Peyer's patch (tissue), 4 donors: ENCODE results near the genes SHISA4, RNPEP and ARL8A.

DNA sequence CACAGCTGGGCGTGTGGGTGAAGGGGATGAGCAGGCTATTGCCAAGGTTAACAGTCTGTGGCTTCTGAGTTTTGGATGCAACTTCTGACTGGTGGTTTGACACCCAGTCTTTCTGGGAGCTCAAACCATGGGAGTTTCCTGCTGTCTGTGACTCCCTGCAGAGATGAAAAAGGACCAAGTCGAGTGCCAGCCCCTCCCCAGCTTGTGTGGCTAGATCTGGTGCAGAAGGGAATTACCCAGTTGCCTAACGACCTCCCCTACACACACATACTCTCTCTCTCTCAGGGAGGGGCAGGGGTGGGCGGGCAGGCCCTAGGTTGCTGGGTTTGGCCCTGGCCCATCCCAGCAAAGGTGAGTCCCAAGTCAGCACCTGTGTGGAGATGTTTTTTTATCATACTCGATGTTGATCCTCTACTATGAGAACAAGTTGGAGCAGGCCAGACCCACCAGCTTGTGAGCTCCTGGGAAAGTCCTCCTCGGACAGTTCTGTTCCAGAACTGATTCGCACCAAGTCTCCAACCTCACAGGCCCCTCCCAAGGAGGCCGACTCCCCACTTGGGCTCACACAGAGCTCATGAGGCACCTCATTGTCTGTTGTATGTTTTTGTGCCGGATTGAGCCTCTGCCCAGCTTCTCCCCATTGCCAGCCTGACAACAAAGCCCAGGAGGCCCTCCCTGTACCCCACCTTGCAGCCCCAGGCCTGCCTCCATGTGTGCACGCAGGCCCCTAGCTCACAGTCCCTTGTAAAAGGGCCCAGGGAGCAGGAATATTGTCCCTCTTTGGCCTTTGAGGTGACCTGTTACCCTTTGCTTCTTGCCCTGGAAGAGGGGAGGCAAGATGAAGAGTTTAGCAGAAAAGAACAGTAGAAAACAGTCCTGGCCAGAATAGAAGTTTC lies 28.4 kb downstream of the PKP1 start:
- PRO-cap: no peak
- RAMPAGE, long total RNA, 4 experiments: no peak in any of the 4 experiments

GRCh38 chr1:201325966-201326370 lies 42.7 kb downstream of the PKP1 start:
- PRO-cap: no peak
- RAMPAGE, long total RNA, 4 experiments: no peak in any of the 4 experiments

DNA sequence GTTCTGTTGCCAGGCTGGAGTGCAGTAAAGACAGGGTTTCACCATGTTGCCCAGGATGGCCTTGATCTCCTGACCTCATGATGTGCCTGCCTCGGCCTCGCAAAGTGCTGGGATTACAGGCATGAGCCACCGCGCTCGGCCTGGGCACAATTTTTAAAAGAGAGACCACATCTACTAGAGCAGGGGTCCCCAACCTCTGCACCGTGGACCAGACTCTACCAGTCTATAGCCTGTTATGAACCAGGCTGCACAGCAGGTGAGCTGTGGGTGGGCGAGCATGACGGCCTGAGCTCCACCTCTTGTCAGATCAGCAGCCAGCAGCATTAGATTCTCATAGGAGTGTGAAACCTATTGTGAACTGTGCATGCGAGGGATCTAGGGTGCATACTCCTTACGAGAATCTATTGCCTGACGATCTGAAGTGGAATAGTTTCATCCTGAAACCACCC lies 20.8 kb downstream of the TNNT2 start:
- PRO-cap: no peak
- RAMPAGE, long total RNA, 4 experiments: no peak in any of the 4 experiments

DNA sequence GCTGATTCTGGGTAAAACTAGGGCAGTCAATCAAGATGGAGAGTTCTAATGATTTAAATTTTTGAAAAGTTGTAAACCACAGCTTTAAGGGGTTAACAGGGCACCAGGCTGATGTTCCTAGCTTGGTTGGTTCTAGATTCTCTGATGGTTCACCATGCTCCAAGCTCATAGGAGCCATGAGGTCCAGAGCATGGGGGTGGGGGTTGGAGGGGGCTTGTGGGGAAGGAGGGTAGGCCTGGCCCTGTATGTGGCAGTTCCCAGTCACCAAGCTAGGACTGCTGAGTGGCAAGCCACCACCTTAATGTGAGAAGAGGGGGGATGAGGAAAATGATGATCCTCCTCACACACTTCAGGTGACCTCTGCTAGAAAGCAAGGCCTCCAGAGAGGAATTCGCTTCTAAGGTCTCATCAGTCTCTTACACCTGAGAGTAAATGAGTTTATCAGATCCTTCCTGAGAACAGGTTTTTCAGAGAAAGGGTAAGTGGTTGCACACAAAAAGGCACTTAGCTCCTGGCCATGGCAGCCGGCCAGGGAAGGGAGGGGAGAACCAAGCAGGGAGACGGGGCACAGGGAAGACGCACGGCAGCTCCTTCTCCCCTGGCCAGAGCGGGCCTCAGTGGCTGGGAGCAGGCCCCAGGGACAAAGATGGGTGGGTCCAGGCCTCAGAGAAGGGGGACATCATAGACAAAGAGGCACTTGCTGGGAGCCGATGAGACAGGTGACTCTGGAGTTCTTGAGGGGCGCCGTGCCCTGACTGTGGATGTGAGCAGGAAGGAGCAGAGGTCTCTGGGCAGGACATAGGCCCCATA lies 3.5 kb upstream of the TNNT2 start:
- PRO-cap: no peak
- RAMPAGE, long total RNA, 4 experiments: no peak in any of the 4 experiments

DNA sequence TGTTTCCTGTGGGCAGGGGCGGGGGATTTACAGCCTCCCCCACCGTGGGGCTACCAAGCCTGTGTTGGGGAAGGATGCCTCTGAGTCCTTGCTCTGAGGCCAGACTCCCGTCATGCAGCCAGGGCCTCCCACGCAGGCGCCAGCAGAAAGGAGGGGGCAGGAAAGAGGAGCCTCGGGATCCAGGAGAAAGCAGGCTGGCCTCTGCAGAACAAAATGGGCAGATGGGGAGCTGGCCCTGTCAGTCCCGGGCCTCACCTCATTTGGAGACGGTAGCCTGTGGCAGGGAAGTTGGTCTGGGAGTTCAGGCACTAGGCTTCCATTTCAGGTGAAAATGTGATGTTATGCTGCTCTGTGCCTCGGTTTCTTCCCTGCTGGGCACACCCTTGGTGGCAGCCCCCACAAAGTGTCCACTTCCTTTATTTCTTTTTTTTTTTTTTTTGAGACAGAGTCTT lies 17.9 kb downstream of the PHLDA3 start:
- PRO-cap: no peak
- RAMPAGE, long total RNA, 4 experiments: no peak in any of the 4 experiments

- PRO-cap: no peak
- RAMPAGE, long total RNA, 4 experiments: no peak in any of the 4 experiments
Measured at GRCh38 chr1:201491242-201491483, 15.8 kb downstream of the CSRP1 start.

- PRO-cap: no peak
- RAMPAGE, long total RNA, 4 experiments: no peak in any of the 4 experiments
Measured at GRCh38 chr1:201491484-201492037, 15.4 kb downstream of the CSRP1 start.

- PRO-cap: bidirectional peak, plus-strand start at chr1:201539127, minus-strand start at chr1:201538822
- RAMPAGE, long total RNA, 4 experiments: no peak in any of the 4 experiments
Measured at GRCh38 chr1:201538586-201538848, 410 bp upstream of the NAV1 start.

- PRO-cap: no peak
- RAMPAGE, long total RNA, 4 experiments: no peak in any of the 4 experiments
Measured at GRCh38 chr1:201551741-201552349, 12.9 kb downstream of the NAV1 start.

GRCh38 chr1:201888066-201889210 lies at the start of gene SHISA4:
Gene SHISA4 (plus strand): TSS chr1:201888898.
- PRO-cap: bidirectional peak, plus-strand start at chr1:201888679, minus-strand start at chr1:201888472; unidirectional peak, plus-strand start at chr1:201888870
- RAMPAGE, long total RNA, 4 experiments: no peak in any of the 4 experiments

DNA sequence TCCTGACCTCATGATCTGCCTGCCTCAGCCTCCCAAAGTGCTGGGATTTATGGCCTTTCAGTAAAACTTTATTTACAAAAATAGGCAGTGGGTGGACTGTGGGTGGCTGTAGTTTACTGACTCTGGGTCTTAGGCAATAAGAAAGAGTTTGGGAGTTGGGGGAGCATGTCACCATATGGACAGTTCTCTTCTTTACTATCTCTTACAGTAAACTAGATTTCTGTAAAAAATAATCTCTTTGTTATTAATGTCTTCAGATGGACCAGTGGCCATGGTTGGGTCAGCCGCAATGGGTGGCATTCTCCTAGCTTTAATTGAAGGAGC lies 9.8 kb downstream of the TIMM17A start:
- PRO-cap: no peak
- RAMPAGE, long total RNA, 4 experiments: start-site peak on the plus strand in 1 of 4 experiments, centred at position 234 of the sequence, 6 reads per replicate

DNA sequence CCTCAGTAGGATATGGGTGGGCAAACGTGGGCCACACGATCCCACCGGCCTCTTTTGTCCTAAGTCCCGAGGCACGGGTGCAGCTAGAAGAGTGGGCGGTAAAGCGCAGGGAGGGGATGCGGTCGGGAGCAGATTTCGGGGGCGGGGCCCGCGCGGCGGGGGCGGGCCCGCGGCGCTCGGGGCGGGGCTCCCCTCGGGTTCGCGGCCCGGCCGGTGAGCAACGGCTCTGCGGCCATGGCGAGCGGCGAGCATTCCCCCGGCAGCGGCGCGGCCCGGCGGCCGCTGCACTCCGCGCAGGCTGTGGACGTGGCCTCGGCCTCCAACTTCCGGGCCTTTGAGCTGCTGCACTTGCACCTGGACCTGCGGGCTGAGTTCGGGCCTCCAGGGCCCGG lies at the start of gene RNPEP:
Gene RNPEP (plus strand): TSS at position 216 of the 392 bp plus-strand sequence.
- PRO-cap: unidirectional peak, plus-strand start at position 262 of the sequence
- RAMPAGE, long total RNA, 4 experiments: no peak in any of the 4 experiments

DNA sequence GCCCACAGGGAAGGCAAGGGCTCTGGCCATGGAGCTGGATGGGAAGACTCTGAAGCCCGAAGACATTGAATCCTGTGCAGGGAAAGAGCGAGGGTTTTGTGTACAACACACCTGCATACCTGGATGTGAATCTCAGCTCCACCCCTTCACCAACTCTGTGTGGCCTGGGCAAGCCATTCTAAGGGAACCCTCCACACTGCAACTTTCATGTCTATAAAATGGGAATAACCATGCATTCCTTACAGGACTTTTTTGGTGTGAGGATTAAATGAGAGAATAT lies 1.1 kb upstream of the ELF3 start:
- PRO-cap: bidirectional peak, plus-strand start outside the sequence, minus-strand start at position 134 of the sequence
- RAMPAGE, long total RNA, 4 experiments: no peak in any of the 4 experiments

- PRO-cap: no peak
- RAMPAGE, long total RNA, 4 experiments: no peak in any of the 4 experiments
Measured at GRCh38 chr1:202073274-202073615, 49.5 kb upstream of the GPR37L1 start.

DNA sequence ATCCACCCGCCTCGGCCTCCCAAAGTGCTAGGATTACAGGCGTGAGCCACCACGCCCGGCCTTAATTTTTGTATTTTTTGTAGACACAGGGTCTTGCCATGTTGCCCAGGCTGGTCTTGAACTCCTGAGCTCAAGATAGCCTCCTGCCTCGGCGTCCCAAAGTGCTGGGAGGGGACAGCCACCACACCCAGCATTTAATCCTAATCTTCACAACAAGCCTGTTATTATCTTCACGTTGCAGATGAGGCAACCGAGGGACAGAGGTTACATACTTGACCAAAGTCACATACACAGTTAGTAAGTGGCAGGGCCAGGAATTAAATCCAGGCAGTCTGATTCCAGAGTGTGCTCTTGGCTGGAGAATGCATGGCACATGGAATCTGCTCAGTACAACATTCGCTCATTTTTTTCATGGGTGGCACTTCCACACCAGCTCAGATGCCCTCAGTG lies 4.8 kb upstream of the GPR37L1 start:
- PRO-cap: bidirectional peak, plus-strand start at position 330 of the sequence, minus-strand start at position 163 of the sequence
- RAMPAGE, long total RNA, 4 experiments: no peak in any of the 4 experiments

- PRO-cap: bidirectional peak, plus-strand start at chr1:202144844, minus-strand start at chr1:202144732
- RAMPAGE, long total RNA, 4 experiments: no peak in any of the 4 experiments
Measured at GRCh38 chr1:202144412-202144948, at the start of gene ARL8A. Gene ARL8A (minus strand): TSS chr1:202144737.

DNA sequence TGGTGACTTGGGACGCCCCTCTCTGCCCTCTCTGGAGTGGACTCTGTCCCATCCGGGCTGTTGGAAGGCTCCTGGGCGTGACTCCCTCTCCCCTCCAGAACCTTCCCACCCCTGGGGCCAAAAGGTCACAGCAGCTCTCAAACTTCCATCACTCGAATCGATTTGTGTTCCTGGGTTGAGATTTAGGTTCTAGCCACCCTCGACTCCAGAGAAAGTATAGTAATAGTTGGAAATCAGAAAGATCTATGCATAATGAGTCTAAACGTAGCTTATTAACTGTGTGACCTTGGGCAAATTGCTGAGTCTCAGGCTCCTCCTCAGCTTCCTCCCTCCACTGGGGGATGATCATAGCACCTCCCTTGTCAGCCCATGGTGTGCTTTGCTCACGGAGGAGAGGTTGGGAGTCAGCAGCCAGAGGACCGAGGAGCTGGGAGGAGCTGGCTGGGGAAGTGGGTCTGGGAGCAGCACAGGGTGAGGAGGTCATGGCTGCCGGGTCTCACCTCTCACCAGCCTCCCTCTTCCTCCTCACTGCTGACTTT lies 2.3 kb upstream of the PTPN7 start:
- PRO-cap: no peak
- RAMPAGE, long total RNA, 4 experiments: no peak in any of the 4 experiments

GRCh38 chr1:202543513-202544314 lies 166.5 kb downstream of the SYT2 start:
- PRO-cap: no peak
- RAMPAGE, long total RNA, 4 experiments: no peak in any of the 4 experiments

DNA sequence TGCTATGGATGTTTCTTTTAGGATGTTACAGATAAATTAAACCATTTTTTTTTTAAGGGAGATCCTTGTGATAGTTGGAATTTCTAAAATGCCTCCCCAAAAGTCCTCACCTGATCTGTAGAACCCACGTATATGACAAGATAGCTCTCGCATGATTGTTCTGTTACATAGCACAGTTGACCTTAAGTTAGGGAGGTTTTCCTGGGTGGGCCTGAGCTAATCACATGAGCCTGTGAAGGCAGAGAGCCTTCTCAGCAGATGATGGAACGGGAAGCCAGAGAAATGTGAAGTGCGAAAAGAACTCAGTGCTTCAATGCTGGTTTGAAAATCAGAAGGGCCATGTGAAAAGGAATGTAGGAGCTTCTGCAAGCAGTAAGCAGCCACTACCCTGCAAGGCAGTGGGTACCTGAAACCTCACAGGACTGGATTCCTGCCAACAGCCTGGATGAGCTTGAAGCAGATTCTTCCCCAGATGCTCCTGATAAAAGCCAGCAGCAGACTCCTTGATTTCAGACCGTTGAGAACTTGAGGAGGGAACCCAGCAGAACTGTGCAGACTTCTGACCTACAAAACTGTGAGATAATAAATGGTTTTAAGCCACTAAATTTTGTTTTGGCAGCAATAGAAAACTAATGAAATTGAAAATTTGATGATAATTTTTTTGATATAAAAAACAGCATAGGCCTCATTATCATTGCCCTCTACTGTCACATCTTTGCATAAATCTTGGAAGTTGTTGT lies 158.6 kb downstream of the SYT2 start:
- PRO-cap: no peak
- RAMPAGE, long total RNA, 4 experiments: no peak in any of the 4 experiments

DNA sequence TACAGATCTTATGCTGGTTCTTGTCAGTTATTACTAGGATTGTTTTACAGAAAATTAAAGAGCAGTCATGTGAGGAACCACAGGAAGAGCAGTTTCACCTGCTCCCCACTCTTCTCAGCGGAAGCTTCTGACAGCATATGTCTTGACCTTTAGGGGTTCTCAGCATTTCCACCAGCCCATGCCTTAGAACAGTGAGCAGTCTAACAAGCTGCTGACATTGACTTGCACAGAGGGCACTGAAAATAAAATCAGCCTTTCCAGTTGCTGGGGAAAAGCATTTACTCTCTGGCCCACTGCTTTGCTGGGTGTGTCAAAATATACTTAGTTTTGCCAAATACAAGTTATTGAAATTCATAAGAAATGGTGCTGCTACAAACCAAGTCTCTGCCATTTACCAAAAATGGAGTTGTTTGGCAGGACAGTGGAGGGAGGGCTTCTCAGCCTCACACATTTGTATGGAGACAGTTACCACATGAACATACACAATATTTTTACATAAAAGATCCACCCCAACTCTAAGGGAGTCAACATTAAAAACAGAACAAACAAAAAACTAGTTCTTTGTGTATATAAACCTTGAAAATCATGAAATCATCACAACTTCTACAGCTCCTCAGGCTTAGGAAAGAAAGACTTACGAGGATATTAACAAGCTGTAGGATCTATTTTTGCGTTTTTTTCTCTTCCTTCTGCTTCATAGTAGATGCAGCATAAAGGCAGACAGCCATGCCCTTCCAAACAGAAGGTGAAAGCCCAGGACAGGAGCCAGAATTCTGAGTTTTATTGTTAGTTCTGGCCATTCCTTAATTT lies 144.1 kb downstream of the SYT2 start:
- PRO-cap: no peak
- RAMPAGE, long total RNA, 4 experiments: no peak in any of the 4 experiments